BE2C (cell line): ENCODE measurements around the genes TRAPPC2, ASB11 and SYAP1.

DNA sequence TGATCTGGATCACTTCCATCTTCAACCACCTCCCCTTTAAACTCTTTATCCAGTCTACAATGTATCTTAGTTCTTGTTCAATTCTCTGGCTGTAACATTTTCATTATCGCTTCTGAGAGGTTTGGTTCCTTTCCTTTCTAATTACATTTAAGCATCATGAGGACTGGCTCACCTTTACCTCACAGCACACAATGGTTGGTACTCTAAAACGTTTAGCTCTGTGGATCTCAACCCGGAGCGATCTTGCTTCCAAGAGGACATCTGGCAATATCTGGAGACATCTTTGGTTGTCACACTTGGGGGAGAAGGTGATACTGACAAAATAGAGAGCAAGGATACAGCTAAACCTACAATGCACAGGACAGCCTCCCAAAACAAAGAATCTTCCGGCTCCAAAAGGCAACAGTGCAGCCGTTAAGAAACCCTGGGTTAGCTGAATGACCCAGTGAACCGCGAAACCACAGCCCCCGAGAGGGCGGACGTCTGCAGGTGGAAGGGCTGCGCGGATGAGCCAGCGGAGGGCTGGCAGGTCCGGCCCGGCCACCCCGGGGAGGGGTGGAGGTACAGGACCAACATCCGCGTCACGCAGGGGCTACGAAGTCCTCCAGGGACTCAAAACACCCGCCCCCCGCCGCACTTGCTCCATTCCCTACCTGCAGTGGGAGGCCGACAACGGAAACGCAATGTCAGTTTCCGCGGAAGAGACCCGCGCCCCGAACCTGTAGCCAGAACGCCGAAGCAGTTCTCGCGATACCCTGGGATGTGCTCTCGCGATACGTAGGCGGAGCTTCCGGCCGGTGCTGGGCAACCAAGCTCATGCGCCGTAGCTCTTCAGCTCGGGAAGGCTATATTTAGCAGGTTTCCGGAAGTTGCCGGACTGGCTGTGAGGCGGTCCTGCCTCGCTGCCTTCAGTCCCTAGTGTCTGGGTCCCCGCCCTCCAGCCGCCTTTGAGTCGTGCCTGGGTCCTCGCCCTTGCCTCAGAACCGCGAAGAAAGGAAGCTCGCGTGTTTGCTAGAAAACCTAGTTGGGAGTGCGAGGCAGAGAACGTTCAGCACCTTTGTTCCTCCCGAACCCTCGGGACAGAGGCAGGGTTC lies at the start of gene TRAPPC2:
TSS of gene TRAPPC2 (minus strand) at position 749 of the 1,094 bp plus-strand sequence.
- RRBS = under 1% methylated on average over 5 of the region's 61 CpGs

DNA sequence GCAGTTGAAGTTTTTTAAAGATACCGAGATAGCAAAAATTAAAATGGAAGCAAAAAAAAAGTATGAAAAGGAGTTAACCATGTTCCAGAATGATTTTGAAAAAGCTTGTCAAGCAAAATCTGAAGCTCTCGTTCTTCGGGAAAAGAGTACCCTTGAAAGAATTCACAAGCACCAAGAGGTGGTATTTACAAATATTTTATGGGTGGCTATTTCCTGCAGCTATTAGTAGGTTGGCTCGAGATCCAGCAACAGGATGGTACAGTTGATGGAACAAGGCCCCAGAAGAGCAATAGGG lies 12.2 kb downstream of the OFD1 start:
- RRBS = no CpG with 5 or more reads among the region's 4 CpGs

- RRBS = no CpG with 5 or more reads among the region's 11 CpGs
These were observed 9.6 kb downstream of the GEMIN8 start for GRCh38 chrX:14019926-14020689.

DNA sequence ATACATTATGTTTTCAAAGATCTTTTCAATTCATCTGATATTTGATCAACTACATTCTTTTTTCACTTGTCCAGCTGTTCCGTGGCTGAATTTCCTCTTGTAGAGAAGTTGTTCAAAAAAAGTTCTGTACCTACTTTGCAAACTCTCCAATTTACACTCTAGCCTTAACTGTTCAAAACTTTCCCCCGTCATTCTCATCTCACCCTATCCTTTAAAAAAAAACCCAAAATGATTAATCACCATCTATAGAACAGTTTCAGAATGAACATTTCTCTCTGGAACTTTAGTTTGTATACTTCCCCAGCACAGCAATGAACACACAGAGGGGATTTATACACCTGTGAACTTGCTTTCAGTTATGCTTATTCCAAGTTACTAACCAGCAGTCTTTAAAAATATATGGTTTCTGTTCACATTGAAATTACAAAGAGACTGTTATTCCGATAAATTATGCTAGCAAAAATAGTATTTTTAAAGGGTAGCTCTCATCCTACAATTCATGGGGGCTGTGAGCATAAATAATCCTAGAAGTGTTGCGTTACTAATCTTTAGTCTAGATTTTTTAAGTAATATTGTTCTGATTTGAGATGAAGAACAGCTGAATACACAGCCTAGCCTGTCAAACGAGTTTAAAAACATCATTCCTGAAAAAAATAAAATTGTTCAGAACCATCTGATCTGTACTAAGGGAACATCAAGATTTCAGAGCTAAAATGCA lies 1.1 kb downstream of the GEMIN8 start:
- RRBS = no CpG with 5 or more reads among the region's 5 CpGs

- RRBS = no CpG with 5 or more reads among the region's 4 CpGs
These were observed 32.0 kb upstream of the GLRA2 start for GRCh38 chrX:14497204-14497846.

DNA sequence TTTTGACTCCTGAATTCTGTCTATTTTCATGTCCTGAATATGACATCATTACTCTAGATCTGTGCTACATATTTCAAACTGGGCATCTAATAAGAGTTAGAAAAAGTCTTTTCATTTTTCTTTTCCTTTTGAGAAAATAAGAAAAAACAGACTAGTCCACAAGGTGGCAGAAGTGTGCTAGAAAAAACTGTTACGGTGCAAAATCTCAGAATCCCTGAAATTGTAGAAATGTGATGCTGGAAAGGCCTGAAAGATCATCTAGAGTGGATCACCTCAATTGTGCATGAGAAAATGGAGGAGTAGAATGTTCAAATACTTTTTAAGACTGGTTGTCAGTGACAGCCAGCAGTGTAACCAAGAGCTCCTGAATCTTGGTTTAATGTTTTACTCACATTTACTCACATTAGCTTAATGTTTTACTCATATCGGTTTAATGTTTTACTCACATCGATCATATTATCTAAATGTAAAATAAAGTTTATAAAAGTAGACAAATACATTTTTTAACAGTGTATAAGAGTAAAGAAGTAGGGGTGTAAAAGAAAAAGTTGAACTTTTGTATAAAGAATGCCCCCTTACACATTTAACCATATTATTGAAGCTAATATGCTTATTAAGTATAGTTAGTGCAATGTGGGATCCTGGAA lies 15.3 kb downstream of the ASB11 start:
- RRBS = no CpG with 5 or more reads among the region's 3 CpGs

DNA sequence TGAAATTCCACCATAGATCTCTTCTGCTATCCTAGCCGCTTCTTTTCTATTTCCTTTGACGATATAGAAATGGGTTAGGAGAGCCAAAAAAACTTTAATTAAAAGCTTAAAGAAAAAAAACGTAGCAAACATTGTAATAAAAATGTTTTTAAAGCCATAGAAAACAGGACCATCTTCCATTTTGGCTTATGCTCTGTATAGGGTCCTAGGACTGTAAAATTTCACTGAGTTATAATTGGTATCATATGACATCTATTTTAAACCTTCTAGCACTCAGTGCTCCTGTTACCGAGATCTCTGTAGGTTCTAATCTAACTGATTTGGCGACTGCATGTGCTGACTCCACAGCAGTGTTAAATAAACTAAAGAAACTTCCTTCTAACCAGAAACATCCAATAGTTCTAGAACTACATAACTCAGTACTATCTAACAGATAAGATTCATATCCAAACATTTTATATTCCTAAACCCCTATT lies at the start of gene ASB11:
TSS of gene ASB11 (minus strand) at position 215 of the 476 bp plus-strand sequence.
- RRBS = no CpG with 5 or more reads among the region's 5 CpGs

- RRBS = no CpG with 5 or more reads among the region's 11 CpGs
These were observed 701 bp upstream of the PIGA start for GRCh38 chrX:15335963-15336485.

GRCh38 chrX:15407417-15407670 lies 23.1 kb upstream of the VEGFD start:
- RRBS = no CpG with 5 or more reads among the region's 3 CpGs

DNA sequence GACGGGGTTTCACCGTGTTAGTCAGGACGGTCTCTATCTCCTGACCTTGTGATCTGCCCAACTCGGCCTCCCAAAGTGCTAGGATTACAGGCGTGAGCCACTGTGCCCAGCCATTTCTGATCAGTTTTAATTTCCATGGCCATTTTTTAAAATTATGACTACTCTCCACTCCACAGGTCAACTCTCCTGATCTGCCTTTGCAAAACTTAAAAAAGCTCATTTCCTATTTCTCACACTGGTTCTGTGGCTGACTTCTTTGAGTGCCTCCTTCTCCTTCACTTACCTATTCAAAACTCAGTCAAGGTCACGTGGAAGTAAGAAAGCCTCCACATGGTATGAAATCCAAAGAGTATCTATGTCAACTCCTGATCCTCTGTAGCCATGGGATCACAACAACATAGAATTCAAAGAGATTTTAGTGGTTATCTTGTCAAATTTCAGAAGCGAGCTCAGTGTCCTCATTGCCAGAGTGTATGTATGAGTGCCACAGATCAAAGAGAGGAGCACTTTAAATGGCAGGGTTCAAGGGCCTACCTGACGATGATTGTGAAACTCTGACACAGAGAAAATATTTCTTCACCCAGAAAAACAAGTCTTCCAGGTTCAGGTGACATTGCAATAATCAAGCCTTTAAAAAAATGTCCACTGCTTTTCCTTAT lies 1.0 kb upstream of the ACE2 start:
- RRBS = no CpG with 5 or more reads among the region's 8 CpGs

DNA sequence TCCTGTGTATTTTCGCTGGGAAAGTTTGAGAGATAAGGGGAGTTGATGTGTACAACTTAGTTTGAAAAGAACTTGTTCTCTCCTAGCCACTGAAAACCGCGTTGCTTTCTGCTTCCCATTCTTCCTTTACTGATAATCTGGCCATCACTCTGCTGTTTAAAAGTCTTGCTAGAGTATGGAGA lies 944 bp downstream of the CA5B start:
- RRBS = no CpG with 5 or more reads among the region's 3 CpGs

- RRBS = no CpG with 5 or more reads among the region's 5 CpGs
These were observed 36.8 kb upstream of the AP1S2 start for GRCh38 chrX:15891395-15891914.

GRCh38 chrX:16719048-16720435 lies at the start of gene SYAP1:
Gene SYAP1 (plus strand): TSS chrX:16719612.
- RRBS = under 1% methylated on average over 11 of the region's 66 CpGs

DNA sequence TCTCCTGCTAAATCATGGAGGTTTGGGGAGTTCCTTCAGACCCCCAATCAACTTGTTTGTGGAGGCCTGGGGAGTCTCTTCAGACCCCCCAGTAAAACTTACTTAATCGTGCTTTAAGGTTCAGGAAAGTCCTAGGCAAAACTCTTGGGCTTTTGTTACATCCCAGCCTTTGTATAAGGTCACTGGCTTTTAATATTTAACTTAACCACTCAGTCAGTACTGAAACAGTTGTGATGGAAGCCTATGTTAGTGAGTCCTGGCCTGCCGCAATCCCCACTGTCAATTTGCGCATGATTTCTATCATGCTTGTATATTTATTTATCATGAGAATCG lies 6.9 kb downstream of the SYAP1 start:
- RRBS = no CpG with 5 or more reads among the region's 4 CpGs

GRCh38 chrX:17024412-17025258 lies 78.2 kb downstream of the REPS2 start:
- RRBS = no CpG with 5 or more reads among the region's 12 CpGs

GRCh38 chrX:17654161-17654475 lies 83.2 kb upstream of the SCML1 start:
- RRBS = no CpG with 5 or more reads among the region's 2 CpGs

GRCh38 chrX:17737972-17738895 lies 941 bp downstream of the SCML1 start:
- RRBS = 1% methylated on average over 8 of the region's 48 CpGs

- RRBS = no CpG with 5 or more reads among the region's 29 CpGs
These were observed 49.7 kb downstream of the SCML1 start for GRCh38 chrX:17786941-17787517.

DNA sequence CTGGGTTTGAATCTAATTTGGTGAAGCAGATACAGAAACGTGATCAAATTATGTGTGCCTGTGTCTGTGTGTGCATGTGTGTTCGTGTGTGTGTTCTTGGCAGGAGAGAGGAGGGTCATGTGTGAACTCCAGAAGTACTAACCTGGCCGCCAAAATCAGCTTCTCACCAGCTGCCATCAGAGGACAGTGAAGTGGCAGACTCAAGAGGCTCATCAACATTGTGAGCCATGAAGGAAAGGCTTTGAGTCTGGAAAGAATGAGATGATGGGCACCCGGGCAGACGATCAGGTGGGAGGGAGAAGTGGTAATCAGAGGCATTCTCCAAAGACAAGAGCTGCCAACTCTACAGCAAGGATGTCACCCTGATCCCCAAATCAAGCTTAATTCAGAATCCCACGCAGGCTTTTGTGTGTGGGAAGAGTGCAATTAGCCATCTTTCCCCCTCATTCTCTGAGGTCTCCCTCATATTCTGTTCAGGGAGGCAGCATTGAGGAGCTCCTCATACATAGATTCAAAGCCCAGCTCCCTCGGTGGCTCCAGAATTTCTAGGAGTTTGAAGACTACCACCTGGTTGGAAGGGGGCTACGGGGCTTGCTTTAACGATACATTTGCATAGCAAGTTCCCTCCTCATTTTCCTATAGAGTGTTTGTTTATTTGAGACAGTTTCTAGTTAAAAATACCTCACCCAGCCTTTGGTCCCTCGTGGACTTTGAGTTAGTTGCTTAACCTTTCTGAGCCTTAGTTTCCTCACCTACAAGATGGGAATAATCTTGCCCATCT lies 4.1 kb downstream of the RAI2 start:
- RRBS = no CpG with 5 or more reads among the region's 10 CpGs

GRCh38 chrX:17860183-17861155 lies 629 bp downstream of the RAI2 start:
- RRBS = 2% methylated on average over 37 of the region's 116 CpGs